SJCRH30 (cell line): Measurements from ENCODE around the genes OR4X1, OR4C12, OR5M10, APLNR, PRG2 and OR9I1.

DNA sequence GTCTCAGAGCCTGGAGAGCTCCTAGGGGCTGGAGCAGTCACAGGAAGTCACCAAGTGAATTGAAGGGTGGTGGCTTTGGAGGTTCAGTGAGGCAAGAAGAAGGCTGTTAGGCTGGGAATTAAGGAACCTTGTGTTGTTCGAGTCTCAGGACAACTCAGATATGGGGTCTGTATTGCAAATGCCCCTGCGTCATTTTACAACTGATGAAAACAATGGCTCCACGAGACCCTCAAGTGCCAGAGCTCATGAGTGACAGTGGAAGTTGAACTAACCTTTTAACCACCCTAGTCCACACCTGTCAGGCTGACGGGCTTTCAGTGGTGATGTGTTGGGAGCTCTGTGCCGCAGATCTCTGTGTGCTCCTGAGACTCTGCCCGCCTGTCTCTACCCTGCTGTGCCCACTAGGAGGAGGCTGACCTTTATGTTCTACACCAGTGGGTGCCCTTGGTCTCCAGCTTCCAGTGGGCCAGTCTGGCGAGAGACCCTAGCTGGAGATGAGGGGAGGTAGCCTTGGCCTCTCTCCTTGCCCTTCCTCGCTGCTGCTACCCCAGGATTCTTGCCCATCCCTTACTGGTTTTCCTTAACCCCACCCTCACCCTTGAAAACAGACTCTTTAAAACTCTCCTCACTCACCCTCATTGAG, 111.1 kb upstream of the OR4B1 start:
- RAMPAGE, long total RNA, result no peak

DNA sequence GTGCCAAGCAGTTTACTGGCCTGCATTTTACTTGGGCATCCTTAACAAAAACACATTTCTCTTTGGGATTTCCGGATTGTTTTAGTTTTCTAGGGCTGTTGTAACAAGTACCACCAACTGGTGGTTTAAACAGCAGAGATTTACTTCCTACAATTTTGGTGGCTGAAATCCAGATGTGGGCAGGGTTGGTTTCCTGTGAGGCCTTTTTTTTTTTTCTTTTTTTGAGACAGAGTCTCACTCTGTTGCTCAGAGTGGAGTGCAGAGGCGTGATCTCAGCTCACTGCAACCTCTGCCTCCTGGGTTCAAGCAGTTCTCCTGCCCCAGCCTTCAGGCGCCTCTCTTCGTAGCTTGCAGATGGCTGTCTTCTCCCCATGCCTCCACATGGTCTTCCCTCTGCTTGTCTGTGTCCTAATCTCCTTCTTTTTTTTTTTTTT, 45.7 kb upstream of the OR4B1 start:
- RAMPAGE, long total RNA, result no peak

DNA sequence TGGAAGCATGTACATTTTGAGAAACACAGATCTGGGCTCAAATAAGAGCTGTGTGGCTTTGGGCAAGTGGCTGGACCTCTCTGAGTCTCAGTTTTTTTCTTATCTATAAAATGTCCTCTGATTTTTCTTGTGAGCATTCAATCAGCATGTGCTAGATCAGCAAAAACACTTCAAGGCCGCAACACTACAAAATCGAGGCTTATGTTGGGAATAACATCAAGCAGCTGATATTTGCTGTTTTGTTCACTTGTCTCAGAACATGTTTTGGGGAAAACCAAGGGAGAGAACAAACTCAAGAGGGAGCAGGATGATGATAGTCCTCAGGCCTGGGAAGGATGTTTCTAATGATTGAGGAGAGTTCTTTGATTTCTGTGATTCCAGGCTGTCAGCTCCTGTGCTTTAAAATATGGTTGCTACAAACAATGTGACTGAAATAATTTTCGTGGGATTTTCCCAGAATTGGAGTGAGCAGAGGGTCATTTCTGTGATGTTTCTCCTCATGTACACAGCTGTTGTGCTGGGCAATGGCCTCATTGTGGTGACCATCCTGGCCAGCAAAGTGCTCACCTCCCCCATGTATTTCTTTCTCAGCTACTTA, at the start of gene OR4X1:
Gene OR4X1 (plus strand): TSS at position 407 of the 598 bp plus-strand sequence.
- RAMPAGE, long total RNA, result no peak

GRCh38 chr11:49982313-49982822, at the start of gene OR4C12:
Gene OR4C12 (minus strand): TSS chr11:49982535.
- RAMPAGE, long total RNA, result no peak

DNA sequence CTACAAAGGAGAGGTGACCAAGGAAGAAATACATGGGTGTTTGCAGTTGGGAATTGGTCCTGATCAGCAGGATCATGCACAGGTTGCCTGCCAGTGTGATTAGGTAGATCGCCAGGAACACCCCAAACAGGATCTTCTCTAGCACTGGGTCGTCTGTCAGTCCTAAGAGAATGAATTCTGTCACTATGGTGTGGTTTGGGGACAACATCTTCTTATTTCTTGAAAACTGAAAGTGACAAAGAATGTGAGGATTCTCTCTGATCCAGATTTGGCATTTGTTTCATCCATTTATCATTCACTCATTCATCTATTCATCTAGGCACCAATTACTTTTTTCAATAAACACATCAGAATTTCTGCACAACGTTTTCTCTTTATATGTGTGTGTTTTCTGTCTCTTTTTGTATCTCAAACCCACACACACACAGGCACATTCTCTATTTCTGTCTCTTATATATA, at the start of gene OR5M10:
Gene OR5M10 (minus strand): TSS at position 208 of the 459 bp plus-strand sequence.
- RAMPAGE, long total RNA, result no peak

DNA sequence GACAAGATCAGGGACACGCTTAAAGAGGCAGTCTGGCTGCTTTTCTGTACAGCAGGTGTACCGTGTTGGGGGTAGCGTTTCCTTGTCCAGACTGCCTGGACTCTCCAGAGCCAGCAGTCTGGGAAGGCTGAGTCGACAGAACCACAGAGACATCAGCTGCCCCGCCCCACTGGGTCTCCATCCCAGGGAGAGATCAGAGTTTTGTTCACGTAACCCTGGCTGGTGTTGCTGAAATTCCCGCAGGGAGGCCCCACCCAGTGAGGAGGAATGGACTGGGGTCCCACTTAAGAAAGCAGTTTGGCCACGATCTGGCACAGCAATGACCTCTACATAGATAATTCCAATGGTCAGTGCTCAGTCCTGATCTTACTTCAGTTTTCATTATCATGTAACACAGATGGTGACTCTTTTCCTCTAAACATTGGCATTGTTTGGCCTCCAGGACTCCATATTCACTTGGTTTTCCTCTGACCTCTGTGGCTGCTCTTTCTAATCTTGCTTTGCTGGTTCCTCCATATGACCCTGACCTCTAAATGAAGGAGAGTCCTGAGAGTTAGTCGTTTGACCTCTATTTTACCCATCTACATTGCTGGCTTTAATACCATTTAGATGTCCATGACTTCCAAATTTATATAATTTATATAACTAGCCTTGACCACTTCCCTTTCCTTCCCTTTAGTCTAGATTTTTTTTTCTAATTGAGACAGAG, 89.6 kb upstream of the LRRC55 start:
- RAMPAGE, long total RNA, result no peak

DNA sequence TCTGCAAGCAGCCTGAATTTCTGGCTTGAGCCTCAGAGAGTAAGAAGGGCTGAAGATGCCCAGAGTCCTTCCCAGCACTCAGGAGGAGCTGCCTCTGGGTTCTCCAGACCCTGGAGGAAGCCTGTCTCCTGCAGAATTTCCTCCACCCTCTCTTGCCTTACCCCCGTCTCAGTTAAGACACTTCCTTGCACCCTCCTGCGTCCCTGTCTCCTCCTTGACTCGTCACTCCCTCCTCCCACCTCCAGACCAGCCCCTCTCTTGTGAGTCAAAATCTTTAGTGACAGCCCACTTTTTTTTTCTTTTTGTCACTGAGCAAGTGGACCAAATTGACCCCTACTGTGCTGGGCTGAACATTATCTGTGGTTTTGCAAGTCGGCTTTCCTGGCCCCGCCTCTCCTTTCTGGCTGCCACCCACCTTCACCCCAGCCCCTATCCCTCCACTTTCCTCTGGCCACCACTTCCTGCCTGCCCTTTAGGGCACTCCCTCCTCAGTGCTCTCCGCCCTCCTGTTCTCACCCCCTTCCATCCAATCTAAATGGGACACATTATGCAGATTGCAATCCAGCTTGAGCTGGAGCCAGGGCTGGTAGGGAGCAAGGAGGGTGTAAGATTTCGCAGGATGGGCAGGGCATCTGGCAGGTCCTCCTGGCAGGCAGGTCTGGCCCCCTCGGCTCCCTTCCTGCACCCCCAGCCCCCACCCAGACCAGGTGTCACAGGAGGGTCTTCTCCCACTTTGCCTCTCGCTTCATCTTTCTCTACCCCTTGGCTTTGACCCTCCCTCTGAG, at the start of gene APLNR:
Gene APLNR (minus strand): TSS at position 179 of the 785 bp plus-strand sequence.
- RAMPAGE, long total RNA, result no peak

GRCh38 chr11:57313400-57314049, 11.2 kb downstream of the TNKS1BP1 start:
- RAMPAGE, long total RNA, result no peak

DNA sequence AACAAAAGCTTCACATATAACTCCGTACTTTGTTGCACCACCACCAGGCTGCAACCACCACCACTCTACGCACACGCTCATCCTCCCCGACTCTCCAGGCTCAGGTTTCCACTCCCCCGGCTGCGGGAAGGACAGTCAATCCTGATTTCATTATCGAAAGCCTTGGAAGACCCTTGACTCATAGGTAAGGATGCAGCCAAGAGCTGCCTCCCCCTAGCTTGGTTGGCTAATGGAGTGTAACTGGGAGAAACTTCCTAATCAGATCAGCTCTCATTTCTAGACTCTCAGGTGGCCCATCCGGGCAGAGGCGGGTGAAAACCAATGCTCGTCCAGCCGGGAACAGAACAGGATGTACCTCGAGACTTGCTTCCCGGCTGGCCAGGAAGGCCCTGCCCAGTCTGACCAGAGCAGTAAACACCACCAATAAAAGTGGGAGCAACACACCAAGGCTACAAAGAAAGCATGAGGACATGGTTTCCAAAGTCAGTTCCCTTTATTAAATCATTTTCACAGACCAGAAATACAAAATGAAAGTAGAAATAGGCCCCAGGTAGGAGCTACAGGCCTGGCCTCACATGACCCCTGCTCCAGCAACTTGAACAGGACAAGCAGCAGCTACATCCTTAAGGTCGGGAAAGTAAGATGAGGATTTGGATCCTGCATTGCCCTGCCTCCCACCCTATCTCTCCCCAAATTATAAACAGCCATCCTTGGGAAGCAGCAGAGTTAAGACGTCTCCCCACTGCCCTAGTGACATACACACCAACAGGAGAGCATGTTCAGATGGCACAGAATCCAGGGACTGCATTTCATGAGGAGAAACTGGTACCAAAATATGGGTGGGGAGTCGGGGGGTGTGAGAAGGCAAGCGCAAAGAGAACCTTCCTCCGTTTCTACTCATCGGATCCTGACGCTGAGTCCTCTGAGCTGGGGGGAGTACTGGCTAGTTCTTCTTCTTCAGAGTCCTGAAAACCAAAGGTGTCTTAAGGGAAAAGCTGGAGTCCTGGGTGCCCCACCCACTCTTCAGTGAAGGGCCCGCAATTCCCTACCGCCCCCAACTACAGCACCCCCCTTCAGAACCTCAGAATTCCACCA, 1.1 kb upstream of the TNKS1BP1 start:
- RAMPAGE, long total RNA, result no peak

- RAMPAGE, long total RNA, result no peak
These were observed at the start of gene PRG2 for GRCh38 chr11:57390344-57390899. Gene PRG2 (minus strand): TSS chr11:57390650.

- RAMPAGE, long total RNA, result no peak
These were observed 18.9 kb downstream of the SERPING1 start for GRCh38 chr11:57616415-57616854.

DNA sequence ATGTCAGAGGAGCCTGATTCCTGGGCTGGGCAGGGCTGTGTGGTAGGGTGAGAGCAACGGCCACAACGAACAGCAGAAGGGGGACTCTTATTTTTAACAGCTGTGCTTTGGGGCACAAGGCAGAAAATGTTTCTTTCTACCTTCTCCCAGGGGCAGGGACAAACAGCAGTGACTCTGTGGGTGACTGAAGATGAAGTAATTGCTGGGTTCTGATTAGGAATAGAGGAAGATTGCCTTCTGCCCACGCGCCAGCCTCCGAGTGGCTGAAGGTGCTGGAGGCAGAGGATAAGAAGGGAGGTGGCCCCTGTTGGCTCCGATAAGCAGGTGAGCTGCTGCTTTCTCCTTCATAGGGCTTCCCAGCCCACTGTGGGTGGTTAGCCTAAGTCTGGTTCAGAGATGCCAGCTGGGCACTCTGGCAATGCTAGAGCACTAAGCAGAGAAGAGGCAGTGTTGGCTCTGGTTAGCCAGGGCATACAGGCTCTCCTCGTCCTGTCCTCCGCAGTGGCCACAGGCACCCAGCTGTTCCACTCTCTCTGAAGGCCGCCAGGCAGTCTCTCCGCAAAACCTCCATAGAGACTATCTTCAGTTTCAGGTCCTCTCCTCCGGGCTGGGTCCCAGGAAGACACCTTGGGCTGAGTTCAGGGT, 1.5 kb downstream of the YPEL4 start:
- RAMPAGE, long total RNA, result no peak

GRCh38 chr11:58002812-58003417, 20.8 kb upstream of the OR9Q1 start:
- RAMPAGE, long total RNA, result no peak

GRCh38 chr11:58058282-58059256, 27.8 kb downstream of the OR6Q1 start:
- RAMPAGE, long total RNA, result no peak

DNA sequence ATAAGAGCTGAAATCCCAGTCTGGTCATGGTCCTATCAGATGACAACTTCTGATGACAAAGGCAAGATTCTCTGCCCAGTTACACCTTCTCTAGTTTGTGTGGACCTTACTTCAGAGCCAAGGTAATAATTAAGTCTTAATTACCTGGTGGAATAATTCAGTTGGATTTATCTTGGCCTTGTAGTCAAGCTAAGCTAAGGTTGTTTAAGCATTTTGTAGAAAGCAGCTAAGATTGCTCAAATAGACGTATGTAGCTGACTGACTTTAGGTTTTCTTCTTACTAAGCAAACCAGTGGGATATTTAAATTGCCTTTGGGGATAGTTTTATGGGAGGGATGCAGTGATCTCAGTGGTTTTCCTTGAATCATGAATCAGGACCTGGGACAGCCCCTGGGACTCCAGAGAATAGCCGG, at the start of gene OR9I1:
Gene OR9I1 (minus strand): TSS at position 244 of the 413 bp plus-strand sequence.
- RAMPAGE, long total RNA, result no peak

GRCh38 chr11:58562336-58562918, 13.2 kb downstream of the LPXN start:
- RAMPAGE, long total RNA, result no peak

DNA sequence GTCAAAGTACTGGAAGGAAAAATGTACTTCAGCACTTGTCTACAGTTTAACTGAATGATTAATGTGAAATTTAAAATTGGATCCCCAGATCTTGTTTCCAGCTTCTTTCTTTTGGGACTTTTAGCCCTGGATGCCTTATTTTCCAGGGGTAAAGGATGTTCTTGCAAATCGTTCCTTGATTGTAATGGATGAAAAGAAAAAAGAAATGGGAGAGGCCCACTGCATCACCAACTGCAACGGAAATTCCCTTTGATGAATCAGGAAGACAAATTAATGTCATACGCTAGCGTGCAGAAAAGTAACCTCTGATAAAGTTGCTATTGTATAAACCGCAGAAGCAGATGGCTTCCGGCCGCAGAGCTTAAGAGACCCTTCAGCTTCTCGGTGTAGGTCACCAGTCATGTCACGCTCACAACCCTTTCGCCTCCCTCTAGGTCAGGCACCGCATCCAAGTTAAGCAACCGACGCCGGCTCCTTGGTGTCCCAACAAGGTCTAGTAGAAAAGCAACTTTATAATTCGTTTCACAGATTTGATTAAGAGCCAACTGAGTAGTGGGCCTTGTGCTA, 1.4 kb upstream of the ZFP91 start:
- RAMPAGE, long total RNA, result no peak

- RAMPAGE, long total RNA, result no peak
These were observed 5.7 kb downstream of the ZFP91 start for GRCh38 chr11:58584442-58585066.

- RAMPAGE, long total RNA, result no peak
These were observed 11.8 kb upstream of the CNTF start for GRCh38 chr11:58610737-58611070.

DNA sequence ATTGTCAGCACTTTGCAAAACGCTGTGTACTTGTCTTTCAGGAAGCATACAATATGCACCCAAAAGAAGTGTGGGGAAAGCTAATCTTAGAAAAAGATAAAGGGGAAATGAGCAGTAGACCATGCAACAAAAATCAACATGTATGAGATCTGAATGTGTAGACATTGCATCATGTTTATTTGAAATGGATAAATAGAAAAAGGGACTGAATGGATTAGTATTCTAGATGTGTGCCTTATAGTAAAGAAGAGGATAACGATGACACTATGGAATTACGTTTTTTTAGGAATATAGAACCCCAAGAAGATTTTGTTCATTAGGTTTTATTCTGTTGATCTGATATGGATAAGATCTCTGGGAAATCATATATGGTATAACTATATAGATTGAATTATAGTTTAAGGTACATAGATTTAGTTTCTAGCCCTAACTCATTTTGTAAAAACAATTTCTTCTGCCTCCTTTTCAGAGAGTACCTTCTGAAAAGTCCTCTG, 4.7 kb downstream of the CNTF start:
- RAMPAGE, long total RNA, result no peak